ENCODE measurements around a stretch of chr11.

GRCh38 chr11:61814683-61815748, 1.8 kb downstream of the FADS1 start:
- CAGE, long polyA plus RNA = no peak
- RRBS = 3% methylated on average over 14 of the region's 70 CpGs

GRCh38 chr11:61842140-61842684, 14.1 kb downstream of the FADS2 start:
- CAGE, long polyA plus RNA = no peak
- RRBS = no CpG with 5 or more reads among the region's 12 CpGs

DNA sequence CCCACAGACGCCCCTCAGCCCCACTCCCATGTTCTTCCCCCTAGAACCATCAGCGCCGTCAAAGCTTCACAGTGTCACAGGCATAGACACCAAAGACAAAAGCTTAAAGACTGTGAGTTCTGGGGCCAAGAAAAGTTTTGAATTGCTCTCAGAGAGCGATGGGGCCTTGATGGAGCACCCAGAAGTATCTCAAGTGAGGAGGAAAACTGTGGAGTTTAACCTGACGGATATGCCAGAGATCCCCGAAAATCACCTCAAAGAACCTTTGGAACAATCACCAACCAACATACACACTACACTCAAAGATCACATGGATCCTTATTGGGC, 4.9 kb downstream of the FTH1 start:
- CAGE, long polyA plus RNA = no peak
- RRBS = no CpG with 5 or more reads among the region's 6 CpGs

DNA sequence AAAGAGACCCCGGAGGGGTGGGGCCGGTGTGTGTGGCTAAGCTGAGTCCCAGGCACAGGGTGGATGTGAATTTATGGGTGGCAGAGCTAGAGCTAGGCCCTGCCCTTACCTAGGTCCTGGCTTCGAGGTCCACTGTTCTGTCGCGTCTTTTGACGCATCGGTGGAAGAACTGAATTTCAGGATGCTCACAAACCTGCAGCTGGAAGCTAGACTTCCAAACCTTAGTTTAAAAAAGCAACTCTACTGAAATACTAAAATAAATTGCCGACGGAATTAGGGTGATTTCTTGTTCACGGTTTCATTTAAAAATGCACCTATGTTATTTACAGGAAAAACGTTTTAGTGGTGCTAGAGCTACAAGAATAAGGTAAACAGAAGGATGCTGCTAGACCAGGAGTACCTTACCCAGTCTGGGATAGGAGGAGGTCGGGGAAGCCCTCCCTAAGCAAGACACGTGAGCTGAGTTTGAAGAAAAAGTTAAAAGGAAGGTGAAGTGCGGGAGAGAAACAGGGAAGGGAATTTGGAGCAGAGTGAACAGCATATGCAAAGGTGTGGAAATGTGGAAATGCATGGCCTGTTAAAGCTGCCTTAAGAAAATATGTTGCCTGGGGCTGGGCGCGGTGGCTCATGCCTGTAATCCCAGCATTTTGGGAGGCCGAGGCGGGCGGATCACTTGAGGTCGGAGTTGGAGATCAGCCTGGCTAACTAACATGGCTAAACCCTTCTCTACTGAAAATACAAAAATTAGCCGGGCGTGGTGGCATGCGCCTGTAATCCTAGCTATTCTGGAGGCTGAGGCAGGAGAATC, 1.4 kb upstream of the FTH1 start:
- CAGE, long polyA plus RNA = no peak
- RRBS = no CpG with 5 or more reads among the region's 23 CpGs

GRCh38 chr11:61969909-61970512, 2.6 kb upstream of the FTH1 start:
- CAGE, long polyA plus RNA = no peak
- RRBS = no CpG with 5 or more reads among the region's 2 CpGs

- CAGE, long polyA plus RNA = no peak
- RRBS = no CpG with 5 or more reads among the region's 9 CpGs
Observed at GRCh38 chr11:62105097-62105561, 18.7 kb upstream of the INCENP start.

DNA sequence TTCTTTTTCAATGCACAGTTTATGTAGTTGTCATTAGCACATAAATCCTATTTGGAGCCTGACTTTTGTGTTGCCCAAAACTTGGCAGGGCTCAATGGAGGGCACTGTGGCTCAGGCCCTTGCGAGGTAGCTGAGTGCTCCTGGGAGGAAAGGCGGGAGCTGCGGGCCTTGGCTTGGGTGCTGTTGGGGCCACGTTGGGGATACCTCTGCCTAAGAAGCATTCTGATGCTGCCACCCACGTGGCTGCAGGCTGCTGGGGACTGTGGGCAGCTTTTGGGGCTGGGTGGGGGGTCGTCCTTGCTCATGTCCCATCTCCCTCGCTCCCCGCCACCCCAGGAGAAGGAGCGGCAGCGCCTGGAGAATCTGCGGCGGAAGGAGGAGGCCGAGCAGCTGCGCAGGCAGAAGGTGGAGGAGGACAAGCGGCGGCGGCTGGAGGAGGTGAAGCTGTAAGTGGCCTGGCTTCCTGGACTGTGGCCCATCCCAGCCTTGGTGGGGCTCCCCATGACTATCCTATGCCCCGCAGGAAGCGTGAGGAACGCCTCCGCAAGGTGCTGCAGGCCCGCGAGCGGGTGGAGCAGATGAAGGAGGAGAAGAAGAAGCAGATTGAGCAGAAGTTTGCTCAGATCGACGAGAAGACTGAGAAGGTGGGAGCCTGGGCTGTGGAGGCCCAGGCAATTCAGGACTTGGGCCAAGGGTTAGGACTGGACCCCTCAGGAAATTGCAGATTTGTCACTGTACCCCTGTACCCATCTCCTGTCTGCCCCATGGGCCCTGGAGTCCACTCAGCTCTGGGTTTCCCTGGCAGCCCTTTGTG, 21.0 kb downstream of the INCENP start:
- CAGE, long polyA plus RNA = no peak
- RRBS = no CpG with 5 or more reads among the region's 26 CpGs

DNA sequence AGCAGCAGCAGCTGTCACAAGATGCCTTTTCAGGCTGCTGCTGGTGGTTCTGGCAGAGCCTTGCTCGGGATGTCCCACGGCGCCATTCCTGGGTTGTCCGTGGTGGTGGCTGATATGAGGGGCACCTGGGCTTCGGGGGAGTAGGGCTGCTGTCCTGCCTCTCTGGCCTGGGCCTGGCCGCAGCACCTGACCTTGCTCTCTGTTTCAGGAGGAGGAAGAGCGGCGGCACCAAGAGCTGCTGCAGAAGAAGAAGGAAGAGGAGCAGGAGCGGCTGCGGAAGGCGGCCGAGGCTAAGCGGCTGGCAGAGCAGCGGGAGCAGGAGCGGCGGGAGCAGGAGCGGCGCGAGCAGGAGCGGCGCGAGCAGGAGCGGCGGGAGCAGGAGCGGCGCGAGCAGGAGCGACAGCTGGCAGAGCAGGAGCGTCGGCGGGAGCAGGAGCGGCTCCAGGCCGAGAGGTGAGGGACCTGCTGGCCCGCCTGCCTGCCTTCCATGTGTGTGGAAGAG, 22.7 kb downstream of the INCENP start:
- CAGE, long polyA plus RNA = no peak
- RRBS = no CpG with 5 or more reads among the region's 34 CpGs

DNA sequence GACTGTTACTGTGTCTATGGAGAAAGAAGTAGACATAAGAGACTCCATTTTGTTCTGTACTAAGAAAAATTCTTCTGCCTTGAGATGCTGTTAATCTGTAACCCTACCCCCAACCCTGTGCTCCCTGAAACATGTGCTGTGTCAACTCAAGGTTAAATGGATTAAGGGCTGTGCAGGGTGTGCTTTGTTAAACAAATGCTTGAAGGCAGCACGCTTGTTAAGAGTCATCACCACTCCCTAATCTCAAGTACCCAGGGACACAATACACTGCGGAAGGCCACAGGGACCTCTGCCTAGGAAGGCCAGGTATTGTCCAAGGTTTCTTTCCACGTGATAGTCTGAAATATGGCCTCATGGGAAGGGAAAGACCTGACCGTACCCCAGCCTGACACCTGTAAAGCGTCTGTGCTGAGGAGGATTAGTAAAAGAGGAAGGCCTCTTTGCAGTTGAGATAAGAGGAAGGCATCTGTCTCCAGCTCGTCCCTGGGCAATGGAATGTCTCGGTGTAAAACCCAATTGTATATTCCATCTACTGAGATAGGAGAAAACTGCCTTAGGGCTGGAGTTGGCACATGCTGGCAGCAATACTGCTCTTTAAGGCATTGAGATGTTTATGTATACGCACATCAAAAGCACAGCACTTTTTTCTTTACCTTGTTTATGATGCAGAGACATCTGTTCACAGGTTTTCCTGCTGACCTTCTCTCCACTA, 10.5 kb upstream of the ASRGL1 start:
- CAGE, long polyA plus RNA = no peak
- RRBS = no CpG with 5 or more reads among the region's 8 CpGs

DNA sequence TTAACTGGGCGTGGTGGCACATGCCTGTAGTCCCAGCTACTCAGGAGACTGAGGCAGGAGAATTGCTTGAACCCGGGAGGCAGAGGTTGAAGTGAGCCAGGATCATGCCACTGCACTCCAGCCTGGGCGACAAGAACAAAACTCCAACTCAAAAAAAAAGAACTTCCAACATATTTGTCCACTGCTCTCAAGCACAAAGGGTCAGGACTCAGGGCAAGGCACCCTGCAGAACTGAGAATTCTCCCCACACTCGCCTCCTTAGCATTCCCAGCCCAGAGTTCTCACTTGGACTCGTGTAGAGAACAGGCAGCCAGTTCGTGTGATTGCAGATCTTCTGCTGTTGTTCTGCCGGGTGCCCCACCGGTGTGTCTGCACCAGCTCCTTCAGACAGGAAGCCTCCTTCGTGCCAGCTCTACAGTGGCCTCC, 19.8 kb upstream of the SCGB1A1 start:
- CAGE, long polyA plus RNA = no peak
- RRBS = no CpG with 5 or more reads among the region's 9 CpGs

DNA sequence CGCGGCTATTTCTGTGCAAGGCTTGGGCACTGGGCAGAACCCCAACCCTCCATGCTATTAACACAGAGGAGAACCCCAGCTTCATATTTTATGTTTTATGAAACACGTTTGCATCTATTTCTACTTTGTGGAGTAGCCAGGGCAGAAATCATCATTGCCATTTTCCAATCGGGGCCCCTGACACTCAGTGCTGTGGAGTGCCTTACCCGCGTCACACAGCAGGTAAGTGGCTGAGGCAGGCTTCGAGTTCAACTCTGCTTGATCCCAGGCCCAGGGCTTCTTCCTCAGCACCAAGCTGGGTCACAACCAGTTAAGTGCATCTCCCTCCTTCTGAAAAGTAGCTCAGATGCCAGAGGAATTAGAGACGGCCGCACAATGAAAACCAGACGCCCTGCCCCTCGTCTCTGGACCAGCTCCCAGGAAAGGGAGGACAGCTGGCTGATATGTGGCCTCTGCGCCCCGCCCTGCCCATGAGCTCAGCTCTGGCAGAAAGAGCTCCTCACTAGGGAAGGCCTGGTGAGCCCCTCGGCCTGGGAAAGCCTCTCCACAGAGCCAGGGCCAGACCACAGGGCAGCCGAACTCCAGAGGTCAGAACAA, 18.2 kb upstream of the SCGB1A1 start:
- CAGE, long polyA plus RNA = no peak
- RRBS = no CpG with 5 or more reads among the region's 15 CpGs

GRCh38 chr11:62402243-62402571, 16.6 kb upstream of the SCGB1A1 start:
- CAGE, long polyA plus RNA = no peak
- RRBS = no CpG with 5 or more reads among the region's 12 CpGs

DNA sequence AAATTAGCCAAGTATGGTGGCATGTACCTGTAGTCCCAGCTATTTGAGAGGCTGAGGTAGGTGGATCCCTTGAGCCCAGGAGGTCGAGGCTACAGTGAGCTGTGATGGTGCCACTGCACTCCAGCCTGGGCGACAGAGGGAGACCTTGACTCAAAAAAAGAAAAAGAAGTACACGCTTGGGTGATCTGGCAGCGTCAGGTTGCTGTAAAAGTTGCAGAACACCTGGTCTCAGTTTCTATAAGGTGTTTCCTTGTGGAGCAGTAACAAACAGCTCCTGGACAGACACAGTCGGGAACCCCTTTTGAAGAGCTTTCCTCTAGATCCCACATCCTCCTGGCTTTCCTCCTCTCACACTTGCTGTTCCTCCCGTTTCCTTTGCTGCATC, 45.8 kb downstream of the SCGB1A1 start:
- CAGE, long polyA plus RNA = no peak
- RRBS = no CpG with 5 or more reads among the region's 6 CpGs

DNA sequence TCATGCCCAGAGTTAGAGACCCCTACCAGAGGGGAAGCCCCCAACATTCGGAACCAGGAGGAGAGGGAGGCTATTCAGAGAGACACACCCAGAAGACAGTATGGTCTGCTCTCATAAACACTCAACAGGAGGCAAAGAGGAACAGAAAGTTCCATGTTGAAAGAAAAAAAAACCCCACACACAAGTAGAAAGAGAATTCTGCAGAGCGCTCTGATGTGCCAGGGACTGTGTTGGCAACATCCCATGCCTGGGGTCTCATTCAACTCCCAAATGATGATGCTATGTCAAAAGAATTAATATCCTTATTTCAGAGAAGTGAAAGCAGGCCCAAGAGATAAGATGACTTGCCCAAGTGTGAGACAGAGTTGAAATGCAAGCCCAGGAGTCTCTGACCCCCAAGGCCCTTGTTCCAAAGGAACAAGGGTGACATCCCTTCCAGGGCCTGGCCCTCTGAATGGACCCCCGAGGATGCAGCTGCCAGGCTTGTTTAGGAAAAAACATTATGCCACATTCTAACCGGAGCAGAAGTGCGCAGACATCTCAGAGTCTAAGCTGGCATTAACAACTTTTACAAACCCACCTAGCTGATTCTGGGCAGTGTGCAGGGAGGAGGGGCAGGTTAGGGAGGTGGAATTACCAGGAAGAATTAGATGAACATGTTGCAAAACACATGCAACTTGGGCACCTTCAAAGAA, 5.0 kb downstream of the AHNAK start:
- CAGE, long polyA plus RNA = no peak
- RRBS = no CpG with 5 or more reads among the region's 5 CpGs

DNA sequence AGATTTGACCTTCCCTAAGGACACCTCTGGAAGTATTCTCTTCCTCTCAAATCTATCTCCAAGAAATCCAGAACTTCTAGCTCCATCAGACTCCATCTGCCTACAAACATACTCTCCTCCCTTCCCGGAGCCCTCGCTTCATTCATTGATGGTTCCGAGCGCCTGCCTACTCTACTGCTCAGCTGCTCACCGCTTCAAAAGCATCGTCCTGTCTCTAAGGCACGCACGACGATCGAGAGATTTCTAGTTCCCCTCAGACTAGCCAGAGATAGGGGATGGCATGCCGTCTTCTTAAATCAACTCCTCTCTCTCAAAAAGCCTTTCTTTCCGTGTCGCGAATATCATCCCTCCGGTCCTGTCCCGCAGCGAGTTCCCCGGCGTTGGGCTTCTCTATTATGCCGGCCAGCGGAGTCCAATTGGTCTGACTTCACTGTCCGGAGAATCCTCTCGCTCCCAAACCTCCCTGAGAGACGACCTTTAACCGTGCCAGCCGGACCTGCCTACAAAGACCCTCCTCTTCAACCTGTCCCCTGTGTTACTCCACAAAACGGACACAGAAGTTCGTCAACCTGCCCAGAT, 641 bp downstream of the EEF1G start:
- CAGE, long polyA plus RNA = no peak
- RRBS = 0% methylated on average over 5 of the region's 28 CpGs

DNA sequence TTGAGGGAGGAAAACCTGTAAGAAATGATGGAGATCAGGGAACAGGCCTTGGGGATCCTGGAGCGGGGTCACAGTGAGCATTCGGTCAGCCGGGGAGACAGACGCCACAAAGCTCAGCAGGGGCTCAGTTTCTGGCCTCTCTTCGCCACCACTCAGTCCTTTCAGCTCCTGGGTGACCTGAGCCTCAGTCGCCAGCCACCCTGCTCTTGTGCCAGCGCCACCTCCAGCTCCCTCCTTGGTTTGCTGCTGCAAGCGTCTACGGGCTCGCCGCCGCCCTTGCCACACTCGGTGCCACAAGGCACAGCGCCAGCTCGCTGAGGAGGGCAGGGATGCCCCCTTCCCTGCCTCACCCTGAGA, 1.4 kb upstream of the EEF1G start:
- CAGE, long polyA plus RNA = no peak
- RRBS = no CpG with 5 or more reads among the region's 15 CpGs

DNA sequence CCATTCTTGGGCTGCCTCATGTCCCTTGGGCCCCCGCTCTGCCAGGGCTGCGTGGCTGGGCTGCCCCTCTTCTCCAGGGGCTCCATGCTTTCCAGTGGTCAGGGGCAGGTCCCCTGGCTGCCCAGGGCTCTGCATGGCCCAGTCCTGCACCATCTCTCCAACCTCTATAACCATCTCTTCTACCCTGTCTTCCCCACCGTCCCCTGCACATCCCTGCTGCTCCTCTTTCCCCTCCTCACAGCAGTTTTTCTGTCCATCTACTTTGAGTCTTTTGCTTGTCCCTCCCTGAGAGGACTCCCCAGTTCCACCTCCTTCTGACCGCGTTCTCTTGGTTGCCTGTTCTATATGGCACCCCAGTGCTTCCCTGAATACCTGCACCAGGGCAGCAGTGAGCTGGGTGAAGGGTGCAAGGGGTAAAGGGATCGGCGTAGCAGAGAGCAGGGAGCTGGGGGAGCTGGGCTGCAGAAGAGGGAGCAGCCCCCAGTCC, 1.8 kb upstream of the EEF1G start:
- CAGE, long polyA plus RNA = no peak
- RRBS = no CpG with 5 or more reads among the region's 7 CpGs

- CAGE, long polyA plus RNA = no peak
- RRBS = no CpG with 5 or more reads among the region's 21 CpGs
Observed at GRCh38 chr11:62592985-62594047, 2.0 kb upstream of the TUT1 start.

DNA sequence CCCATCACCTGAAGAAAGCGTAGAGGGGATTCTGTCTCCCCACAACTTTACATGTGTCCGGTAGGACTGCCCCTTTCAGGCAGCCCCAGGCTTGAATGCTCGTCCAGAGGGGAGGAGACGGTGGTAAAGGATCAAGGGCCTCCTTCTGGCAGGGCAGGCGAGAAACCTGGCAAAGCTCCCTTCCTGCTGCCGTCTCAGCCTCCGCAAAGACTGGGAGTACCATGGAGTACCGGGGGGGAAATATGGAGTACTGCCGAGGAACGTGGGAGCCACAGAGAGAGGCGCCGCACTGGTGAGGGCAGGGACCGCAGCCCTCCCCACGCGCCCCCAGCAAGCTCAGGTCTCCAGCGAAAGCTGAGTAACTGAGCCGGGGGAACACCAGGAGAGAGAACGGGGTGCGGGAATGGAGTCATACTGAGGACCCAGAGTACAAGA, 929 bp downstream of the EML3 start:
- CAGE, long polyA plus RNA = no peak
- RRBS = no CpG with 5 or more reads among the region's 19 CpGs

GRCh38 chr11:62670948-62671507, 445 bp upstream of the UQCC3 start:
- CAGE, long polyA plus RNA = no peak
- RRBS = 0% methylated on average over 1 of the region's 23 CpGs